ENCODE results near the genes C6orf118 and CCR6.

DNA sequence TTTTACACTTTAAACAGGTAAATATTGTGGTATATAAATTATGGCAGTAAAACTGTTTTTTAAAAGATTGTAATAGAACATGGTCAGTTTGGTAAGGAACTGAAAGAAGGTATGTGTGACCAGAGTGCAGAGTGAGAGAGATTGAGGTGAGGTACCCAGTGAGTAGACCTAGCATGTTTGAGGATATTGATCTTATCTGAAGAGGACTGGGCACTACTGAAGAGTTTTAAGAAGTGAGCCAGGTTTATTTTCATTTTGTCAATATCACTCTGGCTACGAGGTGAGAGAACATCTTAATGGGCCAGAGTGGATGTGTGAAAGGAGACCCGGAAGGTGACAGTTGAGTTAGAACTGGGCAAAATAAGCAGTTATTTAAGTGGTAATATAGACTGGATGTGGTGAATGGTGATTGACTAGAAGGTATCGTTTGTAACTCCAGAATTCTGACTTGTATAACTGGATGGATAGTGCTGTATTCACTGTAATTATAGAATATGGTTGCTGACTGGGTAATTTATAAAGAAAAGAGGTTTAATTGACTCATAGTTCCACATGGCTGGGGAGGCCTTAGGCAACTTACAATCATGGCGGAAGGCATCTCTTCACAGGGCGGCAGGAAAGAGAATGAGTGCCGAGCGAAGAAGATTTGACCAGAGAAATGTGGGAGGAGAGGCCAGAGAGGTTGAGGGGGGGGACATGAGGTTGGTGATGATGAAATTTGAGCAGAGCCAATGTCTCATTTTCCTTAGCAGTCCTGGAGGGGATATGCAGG, 134.2 kb downstream of the QKI start:
- PRO-cap, 7 experiments, result no peak in any of the 7 experiments
- RAMPAGE, long total RNA, 2 experiments, result no peak in any of the 2 experiments

- PRO-cap, 7 experiments, result no peak in any of the 7 experiments
- RAMPAGE, long total RNA, 2 experiments, result no peak in any of the 2 experiments
Observed at GRCh38 chr6:163573913-163574829, 159.7 kb downstream of the QKI start.

- PRO-cap, 7 experiments, result no peak in any of the 7 experiments
- RAMPAGE, long total RNA, 2 experiments, result no peak in any of the 2 experiments
Observed at GRCh38 chr6:163943542-163944097, 529.1 kb downstream of the QKI start.

DNA sequence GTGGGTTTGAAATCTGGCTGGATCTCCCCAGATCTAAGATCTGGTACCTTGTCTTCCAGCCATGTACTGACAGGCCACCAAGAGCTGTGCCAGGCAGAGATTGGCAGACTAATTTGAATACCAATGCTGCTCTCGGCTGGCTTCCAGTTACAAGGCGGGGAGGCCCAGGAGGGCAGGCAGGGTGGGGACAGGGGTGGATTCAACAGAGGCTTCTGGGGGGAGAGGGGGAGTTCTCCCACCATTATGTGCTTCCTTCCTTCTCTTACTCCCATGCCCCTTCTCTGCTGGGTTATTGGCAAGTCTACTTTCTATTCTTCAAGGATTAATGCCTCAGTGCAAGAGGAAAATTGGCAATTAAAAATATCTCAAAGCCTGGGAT, 529.6 kb downstream of the QKI start:
- PRO-cap, 7 experiments, result no peak in any of the 7 experiments
- RAMPAGE, long total RNA, 2 experiments, result no peak in any of the 2 experiments

GRCh38 chr6:163986184-163986827, 571.8 kb downstream of the QKI start:
- PRO-cap, 7 experiments, result no peak in any of the 7 experiments
- RAMPAGE, long total RNA, 2 experiments, result no peak in any of the 2 experiments

DNA sequence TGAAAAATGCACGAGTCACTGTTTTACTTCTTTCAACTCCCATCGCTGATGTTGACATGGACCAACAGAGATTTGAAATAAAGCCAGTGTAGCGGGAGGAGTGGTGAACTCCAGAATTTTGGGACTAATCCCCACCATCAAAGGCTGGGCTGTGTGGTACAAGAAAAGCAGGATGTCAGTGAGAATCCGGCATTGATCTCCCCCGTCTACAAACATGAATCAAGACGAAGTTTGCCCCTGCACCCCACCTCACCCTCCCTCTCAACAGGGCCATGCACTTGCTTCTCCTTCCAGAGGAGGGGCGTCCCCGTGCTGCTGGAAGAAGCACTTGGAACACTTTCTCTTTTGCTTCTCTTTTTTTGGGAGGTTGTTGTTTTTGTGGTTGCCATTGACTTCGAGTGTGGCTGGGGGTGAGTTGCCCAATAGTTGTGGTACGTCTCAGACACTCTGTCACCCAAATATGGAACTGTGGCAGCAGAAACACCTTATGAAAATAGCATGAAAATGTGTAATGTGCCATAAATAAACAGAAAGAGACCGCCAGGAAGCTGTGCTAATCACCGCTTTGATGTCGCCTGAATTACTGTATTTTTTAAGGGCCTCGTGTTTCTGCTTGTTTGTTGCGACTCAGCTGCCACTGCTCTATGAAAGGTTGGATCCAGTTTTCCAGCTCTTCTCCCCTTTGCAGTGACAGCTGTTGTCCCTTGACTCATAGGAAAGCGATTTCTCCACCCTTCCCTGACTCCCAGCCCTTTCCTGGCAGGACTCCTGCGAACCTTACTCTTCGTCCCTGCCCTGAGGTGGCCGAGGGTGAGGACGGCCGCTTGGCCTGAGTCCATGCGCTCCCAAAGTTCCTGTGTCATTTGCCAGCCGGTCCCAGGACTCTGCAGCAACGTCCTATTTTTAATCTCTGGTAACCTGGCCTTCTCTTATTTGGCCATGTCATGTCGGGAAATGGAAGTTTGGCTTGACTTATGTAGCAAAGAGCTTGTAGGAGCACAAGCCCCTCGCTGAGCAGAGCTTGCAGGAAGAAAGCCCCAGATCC, 694.4 kb downstream of the QKI start:
- PRO-cap, 7 experiments, result no peak in any of the 7 experiments
- RAMPAGE, long total RNA, 2 experiments, result no peak in any of the 2 experiments

DNA sequence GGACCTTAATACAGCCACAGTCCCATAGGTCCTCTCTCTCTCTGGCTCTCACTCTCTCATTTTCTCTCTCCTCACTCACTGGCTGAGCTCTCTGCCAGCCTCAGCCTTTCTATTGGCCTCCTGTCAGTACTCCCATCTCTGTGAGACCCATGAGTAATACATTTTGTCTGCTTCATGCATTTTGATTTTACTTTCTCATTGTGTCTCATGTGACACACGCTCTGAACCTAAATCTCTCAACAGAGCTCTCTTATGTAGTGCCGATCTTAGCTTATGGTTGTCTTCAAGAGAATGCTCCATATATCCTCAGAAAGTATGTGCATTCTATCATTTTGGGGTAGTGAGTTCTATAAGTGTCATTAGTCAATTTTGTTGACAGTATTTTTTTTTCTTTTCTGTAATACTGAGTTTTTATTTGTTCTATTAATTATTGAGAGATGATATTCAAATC, 907.4 kb downstream of the C6orf118 start:
- PRO-cap, 7 experiments, result no peak in any of the 7 experiments
- RAMPAGE, long total RNA, 2 experiments, result no peak in any of the 2 experiments

DNA sequence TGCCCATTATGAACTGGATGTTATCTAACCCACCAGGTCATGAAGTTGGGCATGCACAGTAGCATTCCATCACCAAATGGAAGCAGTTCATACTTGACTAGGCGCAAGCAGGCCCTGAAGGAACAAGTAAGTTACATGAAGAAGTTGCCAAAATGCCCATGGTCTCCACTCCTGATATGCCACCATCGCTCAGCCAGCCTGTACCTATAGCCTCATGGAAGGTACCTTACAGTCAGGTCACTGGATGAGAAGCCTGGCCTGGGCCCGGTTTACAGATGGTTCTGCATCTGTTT, 432.6 kb downstream of the C6orf118 start:
- PRO-cap, 7 experiments, result no peak in any of the 7 experiments
- RAMPAGE, long total RNA, 2 experiments, result no peak in any of the 2 experiments

DNA sequence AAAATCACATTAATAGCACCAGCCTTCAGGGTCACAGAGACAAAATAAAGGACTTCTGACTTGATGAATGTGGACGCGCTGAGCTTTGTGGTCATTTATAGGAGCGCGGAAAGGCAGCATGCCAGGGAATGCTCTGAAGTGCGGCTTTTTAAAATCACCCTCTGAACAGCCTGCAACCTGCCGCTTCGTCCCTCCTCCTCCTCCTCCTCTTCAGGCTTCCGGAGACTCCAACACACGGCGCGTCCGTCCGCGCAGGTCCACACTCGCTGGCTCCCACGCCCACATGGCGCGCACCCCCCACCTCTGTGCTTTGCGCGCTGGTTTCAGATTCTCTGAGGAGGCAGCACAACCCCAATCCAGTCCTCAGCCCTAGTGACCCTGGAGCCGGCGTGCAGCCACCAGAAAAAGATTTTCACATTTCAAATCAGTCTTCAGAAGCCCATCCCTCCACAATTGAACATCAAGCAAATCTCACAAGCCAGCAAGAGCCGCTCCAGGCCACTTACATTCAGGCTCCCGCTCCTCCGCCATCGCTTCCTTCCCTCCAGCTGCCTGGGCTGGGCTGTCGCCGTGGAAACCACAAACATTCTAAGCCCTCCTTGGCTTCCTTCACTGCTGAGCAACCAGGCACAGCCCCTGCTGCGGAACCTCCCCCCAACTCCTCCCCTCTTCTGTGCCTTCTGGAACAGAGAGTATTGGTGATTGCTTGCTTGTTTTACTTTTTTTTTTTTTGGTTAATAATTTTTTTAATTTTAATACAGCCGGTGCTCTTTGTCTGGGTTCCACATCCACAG, at the start of gene C6orf118:
C6orf118 (minus strand) TSS at position 550 of the 794 bp plus-strand sequence.
- PRO-cap, 7 experiments, result peak in 2 of 7 experiments; most common minus-strand start position 550 of the sequence (in 2)
- RAMPAGE, long total RNA, 2 experiments, result start-site peak on the minus strand in 1 of 2 experiments, centred at position 549 of the sequence, 486 reads per replicate

- PRO-cap, 7 experiments, result peak in 1 of 7 experiments; most common minus-strand start chr6:165709649 (in 1)
- RAMPAGE, long total RNA, 2 experiments, result no peak in any of the 2 experiments
Observed at GRCh38 chr6:165709372-165709866, 46.4 kb upstream of the PDE10A start.

DNA sequence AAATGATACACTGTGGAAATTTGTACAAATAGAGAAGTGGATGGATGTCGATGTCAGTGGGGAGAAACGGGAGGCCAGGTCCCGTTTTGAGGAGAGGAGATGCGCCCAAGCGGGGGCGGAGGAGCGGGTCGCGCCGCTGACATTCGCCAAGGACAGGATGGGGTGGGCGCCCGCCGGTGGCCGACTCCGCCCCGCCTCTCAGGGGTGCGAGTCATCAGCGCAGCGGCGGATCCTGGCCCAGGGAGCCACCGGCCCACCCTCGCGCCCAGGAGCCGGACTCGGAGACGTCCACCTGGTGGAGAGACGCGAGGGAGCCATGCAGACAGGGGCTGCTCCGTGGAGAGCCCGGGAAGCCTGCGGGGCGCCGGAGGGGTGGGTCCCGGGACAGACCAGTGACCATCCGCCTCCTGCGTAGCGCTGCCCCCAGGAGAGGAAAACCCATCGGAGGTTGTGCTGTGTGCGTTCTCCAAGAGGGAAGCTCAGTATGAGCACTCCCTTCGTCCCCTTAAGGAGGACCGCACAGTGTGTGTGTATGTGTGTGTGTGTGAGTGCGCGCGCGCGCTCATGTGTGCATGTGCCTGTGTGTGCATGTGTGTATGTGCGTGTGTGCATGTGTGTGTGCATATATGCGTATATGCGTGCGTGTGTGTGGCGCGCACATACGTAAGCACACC, 159.2 kb downstream of the TBXT start:
- PRO-cap, 7 experiments, result peak in 5 of 7 experiments; most common plus-strand start position 214 of the sequence (in 3); most common minus-strand start position 151 of the sequence (in 3)
- RAMPAGE, long total RNA, 2 experiments, result no peak in any of the 2 experiments

DNA sequence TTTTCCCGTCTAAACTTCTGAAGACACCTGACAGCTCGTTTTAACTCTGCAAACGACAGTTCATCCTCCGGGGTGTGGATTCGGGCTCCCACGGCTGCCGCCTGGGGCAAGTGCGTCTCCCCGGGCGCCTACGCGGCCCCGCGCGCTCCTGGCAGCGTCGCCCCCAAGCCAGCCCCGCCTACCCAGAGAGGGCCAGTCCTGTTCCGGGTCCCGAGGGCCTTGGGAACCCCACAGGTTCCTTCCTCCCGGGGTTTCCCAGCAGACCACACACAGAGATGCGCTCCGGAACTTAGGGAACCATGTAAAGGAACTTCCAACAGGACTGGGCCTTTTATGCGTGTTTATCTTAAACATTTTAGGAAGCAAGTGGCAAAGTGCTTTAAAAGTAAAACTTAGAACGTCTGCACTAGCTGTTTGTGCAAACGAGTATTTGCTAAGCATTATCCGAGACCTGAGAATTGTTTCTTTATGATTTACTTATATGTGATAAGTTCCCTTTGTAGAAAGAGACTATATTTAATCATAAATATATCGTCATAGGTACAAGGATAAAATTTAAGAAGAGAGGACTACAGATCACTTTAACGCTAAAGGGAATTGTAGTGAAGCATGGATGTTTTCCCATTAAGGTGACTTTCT, 54.2 kb downstream of the PRR18 start:
- PRO-cap, 7 experiments, result no peak in any of the 7 experiments
- RAMPAGE, long total RNA, 2 experiments, result no peak in any of the 2 experiments

- PRO-cap, 7 experiments, result no peak in any of the 7 experiments
- RAMPAGE, long total RNA, 2 experiments, result no peak in any of the 2 experiments
Observed at GRCh38 chr6:166387814-166388488, 5.2 kb upstream of the MPC1 start.

- PRO-cap, 7 experiments, result no peak in any of the 7 experiments
- RAMPAGE, long total RNA, 2 experiments, result no peak in any of the 2 experiments
Observed at GRCh38 chr6:166466505-166467612, 84.1 kb upstream of the MPC1 start.

DNA sequence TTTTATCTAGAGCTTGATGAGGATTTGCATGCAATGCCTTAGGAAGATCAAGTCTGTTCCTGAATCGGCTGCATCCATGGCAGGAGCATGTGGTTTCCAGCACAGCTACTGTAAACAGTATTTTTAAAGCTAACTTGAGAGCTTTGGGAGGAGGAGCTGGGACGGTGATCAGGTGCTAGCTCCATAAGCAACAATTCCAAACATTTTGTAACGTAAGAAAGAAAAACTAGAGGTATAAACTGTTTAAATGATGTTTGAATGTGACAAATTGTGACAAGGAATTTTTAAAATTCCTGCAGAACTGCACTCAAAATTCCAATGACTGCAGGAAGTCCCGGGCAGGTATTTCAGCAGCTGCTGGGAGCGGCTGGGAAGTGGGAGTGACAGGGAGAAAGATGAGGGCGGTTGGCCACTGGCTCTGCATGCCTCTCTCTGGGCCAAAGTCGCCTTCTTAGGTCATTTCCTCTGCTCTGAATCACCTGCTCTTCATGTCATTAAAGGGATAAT, 44.1 kb downstream of the RAMACL start:
- PRO-cap, 7 experiments, result no peak in any of the 7 experiments
- RAMPAGE, long total RNA, 2 experiments, result no peak in any of the 2 experiments

DNA sequence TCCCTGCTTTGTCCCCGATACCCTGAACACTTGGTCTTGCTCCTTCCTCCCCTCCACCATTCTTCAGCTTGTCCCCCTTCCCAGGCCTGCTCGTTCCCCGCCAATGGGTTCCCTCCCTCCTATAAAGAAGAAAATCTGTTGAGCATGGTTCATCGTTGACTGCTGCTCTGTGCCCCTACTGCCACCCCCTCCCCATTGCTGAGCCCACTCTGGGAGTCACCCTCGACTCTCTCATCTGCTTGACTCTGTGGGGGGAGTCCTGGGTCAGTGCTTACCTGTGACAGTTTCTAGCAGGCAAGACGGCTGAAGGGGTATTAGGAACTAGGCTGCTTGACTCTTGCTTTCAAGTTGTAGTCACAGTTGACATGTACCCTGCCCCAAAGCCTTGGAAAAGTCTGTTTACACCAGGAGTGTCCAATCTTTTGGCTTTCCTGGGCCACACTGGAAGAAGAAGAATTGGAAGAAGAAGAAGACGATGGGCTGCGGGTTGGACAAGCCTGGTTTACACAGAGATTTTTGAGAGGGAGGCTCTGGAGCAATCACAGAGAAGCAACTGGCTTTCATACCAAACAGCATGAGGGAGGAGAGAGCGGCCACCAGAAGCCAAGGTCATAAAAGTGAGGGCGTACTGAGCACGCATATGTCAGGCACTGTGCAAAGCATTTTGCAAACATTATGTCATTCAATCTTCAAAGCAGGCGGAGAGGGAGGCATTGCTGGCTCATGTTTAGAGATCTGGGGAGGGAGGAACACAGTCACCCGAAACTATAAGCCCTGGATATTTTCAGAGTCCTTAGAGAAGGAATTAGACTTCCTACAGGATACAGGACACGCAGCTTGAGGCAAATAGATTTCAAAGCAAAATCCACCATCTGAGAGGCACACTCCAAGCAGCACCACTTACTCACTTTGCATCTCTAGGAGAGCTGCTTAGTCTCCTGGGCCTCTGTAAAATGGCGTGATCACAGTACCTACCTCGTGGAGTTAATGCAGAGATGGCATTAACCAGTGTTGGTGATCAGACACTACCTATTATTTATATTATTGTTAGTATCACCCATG, 24.8 kb downstream of the RAMACL start:
- PRO-cap, 7 experiments, result peak in 2 of 7 experiments; most common plus-strand start position 796 of the sequence (in 2); most common minus-strand start position 468 of the sequence (in 1)
- RAMPAGE, long total RNA, 2 experiments, result no peak in any of the 2 experiments

DNA sequence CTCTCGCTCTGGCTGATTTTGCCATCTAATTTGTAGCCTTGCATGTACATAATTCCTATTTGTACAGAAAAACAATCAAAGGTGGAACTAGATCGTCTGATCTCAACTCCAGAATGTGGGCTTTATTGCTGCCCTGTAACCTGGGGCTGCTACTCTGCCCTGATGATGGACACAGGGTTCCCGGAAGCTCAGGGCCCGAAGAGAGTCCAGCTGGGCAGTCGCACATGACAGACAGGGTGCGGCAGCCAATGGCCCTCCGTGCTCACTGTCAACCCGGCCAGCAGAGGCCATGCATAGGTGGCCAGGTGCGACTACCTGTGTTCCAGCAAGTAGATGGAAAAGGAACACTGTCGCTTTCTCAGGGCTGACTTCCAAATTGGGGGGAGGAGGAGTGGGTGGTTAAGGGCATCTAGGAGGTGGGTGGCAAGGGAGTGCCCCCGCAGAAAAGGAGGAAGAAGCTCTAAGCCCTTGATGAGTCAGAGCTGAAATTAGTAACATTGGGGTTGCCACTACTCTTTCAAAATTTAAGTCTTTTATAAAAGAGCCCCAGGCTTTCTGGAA, 2.2 kb upstream of the RAMACL start:
- PRO-cap, 7 experiments, result no peak in any of the 7 experiments
- RAMPAGE, long total RNA, 2 experiments, result no peak in any of the 2 experiments

- PRO-cap, 7 experiments, result no peak in any of the 7 experiments
- RAMPAGE, long total RNA, 2 experiments, result no peak in any of the 2 experiments
Observed at GRCh38 chr6:166623225-166623809, 3.7 kb downstream of the RPS6KA2 start.

DNA sequence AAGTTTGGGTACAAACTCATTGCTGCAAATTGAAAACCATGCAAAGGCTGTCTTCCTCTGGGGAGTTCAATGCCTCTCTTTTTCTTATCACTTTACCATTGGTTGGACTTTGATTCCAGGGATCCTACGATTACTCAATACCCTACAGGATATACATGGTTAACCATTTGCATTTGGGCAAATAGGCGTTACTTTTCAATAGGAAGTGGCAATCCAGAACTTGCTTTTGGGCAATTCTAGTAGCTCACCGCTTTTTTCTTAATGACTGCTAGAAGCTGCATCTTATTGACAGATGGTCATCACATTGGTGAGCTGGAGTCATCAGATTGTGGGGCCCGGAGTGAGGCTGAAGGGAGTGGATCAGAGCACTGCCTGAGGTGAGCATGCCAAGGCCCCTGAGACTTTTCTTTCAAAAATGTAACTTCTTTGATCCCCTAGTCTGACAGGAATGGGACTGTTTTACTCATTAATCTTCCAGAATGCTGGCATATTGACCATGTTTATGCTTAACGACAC, at the start of gene CCR6:
CCR6 (plus strand) TSS at position 250 of the 516 bp plus-strand sequence.
- PRO-cap, 7 experiments, result no peak in any of the 7 experiments
- RAMPAGE, long total RNA, 2 experiments, result no peak in any of the 2 experiments

- PRO-cap, 7 experiments, result no peak in any of the 7 experiments
- RAMPAGE, long total RNA, 2 experiments, result no peak in any of the 2 experiments
Observed at GRCh38 chr6:167140950-167141737, 16.6 kb downstream of the GPR31 start.

Measured in ovary (tissue), 7 donors.